Measurements from ENCODE around the gene MPC1.

DNA sequence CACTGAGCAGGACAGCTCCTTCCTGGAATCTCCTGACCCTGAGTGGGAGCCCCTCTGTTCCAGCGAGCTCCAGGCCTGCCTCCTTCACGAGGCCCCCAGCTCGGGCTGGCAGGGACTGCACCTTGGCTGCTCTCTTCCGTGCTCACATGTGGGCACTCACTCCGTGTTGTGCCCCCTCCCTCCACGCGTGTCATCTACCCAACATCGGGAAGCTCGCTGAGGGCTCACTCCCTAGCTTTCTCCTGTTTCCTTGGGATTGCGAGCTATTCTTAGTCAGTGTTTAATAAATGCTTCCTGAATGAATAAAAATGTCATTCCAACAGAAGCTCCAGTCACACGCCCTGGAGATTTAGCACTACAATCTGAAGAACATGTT lies 545.1 kb downstream of the QKI start:
- PRO-cap: no peak
- RAMPAGE, long total RNA, 3 experiments: no peak in any of the 3 experiments

GRCh38 chr6:163963181-163963686 lies 548.7 kb downstream of the QKI start:
- PRO-cap: unidirectional peak, plus-strand start at chr6:163963389
- RAMPAGE, long total RNA, 3 experiments: no peak in any of the 3 experiments

GRCh38 chr6:164084975-164086329 lies 670.9 kb downstream of the QKI start:
- PRO-cap: unidirectional peak, minus-strand start at chr6:164086057
- RAMPAGE, long total RNA, 3 experiments: no peak in any of the 3 experiments

DNA sequence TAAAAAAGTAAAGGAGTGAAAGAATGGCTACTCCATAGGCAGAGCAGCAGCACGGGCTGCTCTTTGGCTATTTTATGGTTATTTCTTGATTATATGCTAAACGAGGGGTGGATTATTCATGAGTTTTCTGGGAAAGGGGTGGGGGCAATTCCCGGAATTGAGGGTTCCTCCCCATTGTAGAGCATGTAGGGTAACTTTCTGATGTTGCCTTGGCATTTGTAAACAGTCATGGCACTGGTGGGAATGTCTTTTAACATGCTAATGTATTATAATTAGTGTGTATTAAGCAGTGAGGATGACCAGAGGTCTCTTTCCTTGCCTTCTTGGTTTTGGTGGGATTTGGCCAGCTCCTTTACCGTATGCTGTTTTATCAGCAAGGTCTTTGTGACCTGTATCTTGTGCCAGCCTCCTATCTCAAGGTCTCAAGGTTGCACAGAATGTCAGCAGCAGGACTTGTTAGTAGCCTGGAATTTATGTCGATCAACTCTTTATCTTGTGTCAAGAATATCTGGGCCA lies 931.4 kb downstream of the QKI start:
- PRO-cap: no peak
- RAMPAGE, long total RNA, 3 experiments: no peak in any of the 3 experiments

DNA sequence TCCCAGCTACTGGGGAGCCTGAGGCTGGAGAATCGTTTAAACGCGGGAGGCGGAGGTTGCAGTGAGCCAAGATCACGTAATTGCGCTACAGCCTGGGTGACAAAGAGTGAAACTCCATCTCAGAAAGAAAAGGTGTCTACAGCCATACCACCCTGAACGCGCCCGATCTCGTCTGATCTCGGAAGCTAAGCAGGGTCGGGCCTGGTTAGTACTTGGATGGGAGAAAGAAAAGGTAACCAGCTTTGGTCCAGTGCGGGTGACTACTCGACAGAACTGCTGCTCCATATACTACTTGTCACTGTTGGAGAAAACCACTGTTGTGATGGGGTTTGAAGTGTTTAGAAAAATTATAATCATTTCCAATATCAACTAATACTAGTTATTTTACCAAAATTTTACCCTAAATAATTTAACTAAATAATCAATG lies 100.0 kb upstream of the C6orf118 start:
- PRO-cap: no peak
- RAMPAGE, long total RNA, 3 experiments: no peak in any of the 3 experiments

GRCh38 chr6:165661843-165662118 lies 1.3 kb downstream of the PDE10A start:
- PRO-cap: no peak
- RAMPAGE, long total RNA, 3 experiments: no peak in any of the 3 experiments

DNA sequence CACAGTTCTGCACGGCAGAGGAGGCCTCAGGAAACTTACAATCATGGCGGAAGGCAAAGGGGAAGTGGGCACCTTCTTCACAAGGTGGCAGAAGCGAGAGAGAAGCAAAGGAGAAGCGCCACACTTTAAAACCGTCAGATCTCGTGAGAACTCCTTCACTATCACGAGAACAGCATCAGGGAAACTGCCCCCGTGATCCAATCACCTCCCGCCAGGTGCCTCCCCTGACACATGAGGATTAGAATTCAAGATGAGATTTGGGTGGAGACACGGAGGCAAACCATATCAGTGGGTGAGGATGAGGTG lies 222.2 kb upstream of the PDE10A start:
- PRO-cap: no peak
- RAMPAGE, long total RNA, 3 experiments: no peak in any of the 3 experiments

DNA sequence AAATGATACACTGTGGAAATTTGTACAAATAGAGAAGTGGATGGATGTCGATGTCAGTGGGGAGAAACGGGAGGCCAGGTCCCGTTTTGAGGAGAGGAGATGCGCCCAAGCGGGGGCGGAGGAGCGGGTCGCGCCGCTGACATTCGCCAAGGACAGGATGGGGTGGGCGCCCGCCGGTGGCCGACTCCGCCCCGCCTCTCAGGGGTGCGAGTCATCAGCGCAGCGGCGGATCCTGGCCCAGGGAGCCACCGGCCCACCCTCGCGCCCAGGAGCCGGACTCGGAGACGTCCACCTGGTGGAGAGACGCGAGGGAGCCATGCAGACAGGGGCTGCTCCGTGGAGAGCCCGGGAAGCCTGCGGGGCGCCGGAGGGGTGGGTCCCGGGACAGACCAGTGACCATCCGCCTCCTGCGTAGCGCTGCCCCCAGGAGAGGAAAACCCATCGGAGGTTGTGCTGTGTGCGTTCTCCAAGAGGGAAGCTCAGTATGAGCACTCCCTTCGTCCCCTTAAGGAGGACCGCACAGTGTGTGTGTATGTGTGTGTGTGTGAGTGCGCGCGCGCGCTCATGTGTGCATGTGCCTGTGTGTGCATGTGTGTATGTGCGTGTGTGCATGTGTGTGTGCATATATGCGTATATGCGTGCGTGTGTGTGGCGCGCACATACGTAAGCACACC lies 159.2 kb downstream of the TBXT start:
- PRO-cap: no peak
- RAMPAGE, long total RNA, 3 experiments: no peak in any of the 3 experiments

GRCh38 chr6:166056494-166057210 lies 111.0 kb downstream of the TBXT start:
- PRO-cap: no peak
- RAMPAGE, long total RNA, 3 experiments: no peak in any of the 3 experiments

- PRO-cap: no peak
- RAMPAGE, long total RNA, 3 experiments: no peak in any of the 3 experiments
These were observed 480 bp downstream of the SFT2D1 start for GRCh38 chr6:166341867-166342263.

DNA sequence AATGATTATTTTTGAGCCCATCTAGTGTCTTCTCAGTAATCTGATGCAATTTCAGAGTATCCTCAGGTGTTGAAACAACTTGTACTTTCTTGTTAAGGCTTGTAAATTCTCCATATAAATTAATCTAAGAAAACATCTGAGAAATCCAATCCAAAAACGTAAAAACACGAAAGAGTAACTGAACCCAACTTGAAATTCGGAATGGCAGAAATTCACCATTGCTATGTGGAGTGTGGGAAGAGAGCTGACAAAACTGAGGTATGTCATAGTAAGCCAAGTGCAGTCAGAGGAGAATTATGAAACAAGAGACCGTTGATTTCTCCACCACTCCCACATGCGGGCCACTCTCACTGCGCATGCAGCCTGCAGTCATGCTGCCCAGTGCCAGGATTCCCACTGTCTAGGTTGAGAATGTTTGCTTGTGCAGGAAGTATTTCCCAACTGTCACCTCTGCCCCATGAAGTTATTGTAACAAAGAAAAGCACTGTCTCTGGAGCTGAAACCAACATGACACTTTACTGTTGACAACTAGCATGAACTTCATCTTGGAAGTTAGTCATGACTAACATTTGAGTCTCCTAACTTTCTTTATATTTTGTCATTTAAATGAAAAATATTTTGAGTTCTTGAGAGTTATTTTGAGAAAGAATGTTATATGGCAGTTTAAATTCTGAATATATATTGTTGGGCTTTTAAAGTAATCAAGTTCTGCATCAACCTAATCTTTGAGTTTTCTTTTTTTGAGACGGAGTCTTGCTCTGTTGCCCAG lies 18.7 kb upstream of the SFT2D1 start:
- PRO-cap: no peak
- RAMPAGE, long total RNA, 3 experiments: no peak in any of the 3 experiments

GRCh38 chr6:166382538-166383049 lies at the start of gene MPC1:
Gene MPC1, minus strand, starts transcription at chr6:166382940.
- PRO-cap: unidirectional peak, minus-strand start at chr6:166382750; bidirectional peak, plus-strand start at chr6:166383245, minus-strand start at chr6:166382937
- RAMPAGE, long total RNA, 3 experiments: start-site peak on the minus strand in 3 of 3 experiments, at chr6:166382885-166383002 at its widest, 1,289 to 3,131 reads per replicate

DNA sequence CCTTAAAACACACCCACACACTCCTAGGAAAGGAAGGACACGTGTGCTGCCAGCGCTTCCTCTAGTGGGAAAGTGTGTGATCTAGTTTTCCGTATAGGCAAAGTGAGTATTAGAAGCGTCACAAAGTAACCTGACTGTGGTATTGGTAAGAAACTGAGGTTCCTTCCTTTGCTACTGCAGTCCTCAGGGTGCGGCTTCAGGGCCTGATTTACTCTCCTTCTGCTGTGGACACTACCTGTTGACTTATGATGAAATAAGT lies 36.0 kb upstream of the MPC1 start:
- PRO-cap: no peak
- RAMPAGE, long total RNA, 3 experiments: no peak in any of the 3 experiments

GRCh38 chr6:166538623-166538844 lies 47.9 kb downstream of the RAMACL start:
- PRO-cap: no peak
- RAMPAGE, long total RNA, 3 experiments: no peak in any of the 3 experiments

GRCh38 chr6:166561312-166562373 lies 24.8 kb downstream of the RAMACL start:
- PRO-cap: bidirectional peak, plus-strand start at chr6:166562107, minus-strand start at chr6:166561924
- RAMPAGE, long total RNA, 3 experiments: start-site peak on the minus strand in 1 of 3 experiments, at chr6:166561778-166561819 at its widest, 14 reads per replicate

- PRO-cap: no peak
- RAMPAGE, long total RNA, 3 experiments: no peak in any of the 3 experiments
These were observed 2.2 kb upstream of the RAMACL start for GRCh38 chr6:166588574-166589134.

GRCh38 chr6:166636632-166637160 lies 9.6 kb upstream of the RPS6KA2 start:
- PRO-cap: bidirectional peak, plus-strand start at chr6:166636730, minus-strand start at chr6:166636723
- RAMPAGE, long total RNA, 3 experiments: no peak in any of the 3 experiments

DNA sequence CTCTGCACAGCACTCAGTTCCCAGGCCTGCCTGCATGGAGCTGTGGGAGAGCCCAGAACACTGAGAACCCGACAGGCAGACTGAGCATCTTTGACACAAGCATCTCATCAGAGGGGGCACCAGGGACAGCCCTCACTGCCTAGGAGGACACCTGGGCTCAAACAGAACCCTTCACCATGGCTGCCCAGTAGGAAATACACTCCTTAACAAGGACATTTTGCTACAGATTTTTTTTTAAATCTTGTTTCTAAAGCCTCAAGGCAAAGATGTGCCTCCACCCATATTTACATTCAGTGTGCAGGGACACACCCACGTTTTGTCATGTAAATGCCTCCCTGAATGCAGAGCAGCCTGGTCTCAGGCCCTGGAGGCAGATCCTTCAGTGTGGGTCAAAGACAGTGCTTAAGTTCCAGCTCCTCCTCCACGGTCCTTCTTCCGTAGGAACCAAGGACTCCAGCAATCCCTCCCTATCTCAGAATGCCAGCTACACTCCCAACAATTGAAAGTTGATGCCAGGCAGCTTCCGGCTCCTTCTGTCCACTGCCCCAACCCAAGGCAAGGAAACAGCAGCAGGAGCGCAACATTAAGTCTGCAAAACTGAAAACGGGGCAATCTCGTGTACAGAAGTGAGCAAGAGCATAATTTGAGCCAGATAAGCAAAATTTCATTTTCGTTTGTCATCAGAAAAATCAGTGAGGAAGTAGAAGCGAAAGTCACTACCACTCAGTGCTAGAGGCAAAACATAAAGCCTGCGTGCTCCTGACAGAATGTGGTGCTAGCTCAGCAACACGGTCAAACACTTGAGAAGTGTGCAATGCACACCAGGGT lies 6.3 kb downstream of the RNASET2 start:
- PRO-cap: no peak
- RAMPAGE, long total RNA, 3 experiments: no peak in any of the 3 experiments

- PRO-cap: no peak
- RAMPAGE, long total RNA, 3 experiments: no peak in any of the 3 experiments
These were observed 6.7 kb downstream of the GPR31 start for GRCh38 chr6:167150831-167151760.

DNA sequence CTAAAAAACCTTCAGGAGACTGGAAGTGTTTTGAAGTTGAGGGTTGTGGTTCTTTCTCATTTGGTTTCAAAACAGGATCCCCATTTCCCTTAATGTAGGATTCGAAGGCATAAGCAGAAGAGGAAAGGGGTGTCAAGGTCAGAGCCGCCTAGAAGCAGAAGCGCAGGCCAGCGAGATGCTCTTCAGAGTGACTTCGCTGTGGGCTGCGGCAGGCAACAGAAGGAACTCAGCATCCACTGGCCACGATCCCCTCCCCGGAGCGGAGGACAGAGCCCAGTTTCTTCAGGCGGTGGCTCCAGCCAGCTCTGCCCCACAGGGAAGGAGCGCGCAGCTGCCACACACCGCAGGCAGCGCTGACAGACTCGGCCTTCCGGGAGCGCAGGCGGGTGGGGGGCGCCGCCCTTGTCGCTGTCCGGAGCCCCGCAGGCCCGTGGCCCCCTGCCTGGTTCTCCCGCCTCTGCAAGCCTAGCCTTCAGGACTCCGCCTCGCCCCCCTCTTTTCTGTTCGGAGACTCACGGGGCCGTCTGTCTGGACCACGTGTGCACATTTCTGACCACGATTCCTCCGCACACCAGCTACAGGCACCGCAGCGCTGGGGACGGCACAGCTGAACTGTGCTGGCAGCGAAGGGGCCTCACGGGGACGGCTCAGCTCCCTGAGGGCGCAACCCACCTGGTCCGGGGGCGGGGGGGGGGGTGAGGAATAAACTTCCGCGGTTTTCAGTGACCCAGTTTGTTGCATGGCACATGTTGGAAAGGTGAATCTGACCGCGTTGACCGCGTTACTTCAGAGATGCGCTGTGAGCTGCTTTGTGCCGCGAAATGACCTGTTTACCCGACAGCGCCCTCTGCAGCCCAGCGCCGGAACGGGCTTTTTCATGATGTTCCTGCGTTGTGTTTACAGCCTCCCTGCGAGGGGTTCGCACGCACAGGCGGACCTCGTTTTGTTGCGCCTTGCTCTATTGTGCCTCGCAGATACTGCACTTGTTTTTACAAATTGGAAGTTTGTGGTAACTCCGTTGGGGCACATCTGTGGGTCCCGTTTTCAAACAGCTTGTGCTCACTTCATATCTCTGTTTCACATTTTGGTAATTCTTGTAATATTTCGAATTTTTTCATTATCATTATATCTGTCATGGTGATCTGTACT lies 26.2 kb downstream of the TTLL2 start:
- PRO-cap: no peak
- RAMPAGE, long total RNA, 3 experiments: no peak in any of the 3 experiments

Measured in gastrocnemius medialis (tissue), 3 donors.